Measurements from ENCODE around the gene HEPACAM2.

- RRBS = no CpG with 5 or more reads among the region's 5 CpGs
Measured at GRCh38 chr7:92061037-92061458, 73.2 kb downstream of the CYP51A1 start.

DNA sequence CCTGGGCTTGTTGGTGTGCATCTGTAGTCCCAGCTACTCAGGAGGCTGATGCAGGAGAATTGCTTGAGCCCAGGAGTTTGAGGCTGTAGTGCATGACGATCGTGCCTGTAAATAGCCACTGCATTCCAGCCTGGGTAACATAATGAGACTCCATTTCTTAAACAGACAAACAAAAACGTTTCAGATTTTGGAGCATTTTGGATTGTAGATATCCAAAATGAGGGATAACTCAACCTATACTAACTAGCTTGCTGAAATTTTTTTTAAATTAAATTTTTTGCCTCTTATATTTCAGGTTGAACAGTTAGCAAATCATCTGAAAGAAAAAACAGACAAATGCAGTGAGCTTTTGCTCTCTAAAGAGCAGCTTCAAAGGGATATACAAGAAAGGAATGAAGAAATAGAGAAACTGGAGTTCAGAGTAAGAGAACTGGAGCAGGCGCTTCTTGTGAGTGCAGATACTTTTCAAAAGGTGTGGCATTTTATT, 64.5 kb downstream of the CYP51A1 start:
- RRBS = no CpG with 5 or more reads among the region's 4 CpGs

DNA sequence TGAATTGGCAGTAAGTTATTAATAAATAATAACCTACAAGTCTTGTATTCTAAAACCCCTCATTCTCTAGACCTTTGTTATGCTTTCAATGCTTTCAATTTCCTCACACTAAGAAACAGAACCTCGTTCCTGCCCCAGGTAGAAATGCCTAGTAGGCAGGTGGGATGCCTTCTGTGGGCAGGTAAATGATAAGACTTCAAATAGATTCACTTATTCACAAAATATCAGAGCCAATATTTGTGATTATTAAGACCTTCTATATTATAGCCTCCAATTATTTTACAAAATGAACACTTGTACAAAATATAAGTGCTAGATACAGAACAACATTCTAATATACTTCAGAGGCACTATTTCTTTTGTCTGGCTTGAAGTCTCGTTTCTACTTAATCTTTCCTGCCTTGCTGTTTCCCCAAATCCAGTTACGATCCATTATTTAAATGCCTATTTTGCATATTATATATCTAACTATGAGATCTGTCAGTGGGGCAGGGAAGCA, 7.4 kb downstream of the KRIT1 start:
- RRBS = no CpG with 5 or more reads among the region's 3 CpGs

- RRBS = no CpG with 5 or more reads among the region's 10 CpGs
Measured at GRCh38 chr7:92380850-92381689, 66.2 kb upstream of the GATAD1 start.

DNA sequence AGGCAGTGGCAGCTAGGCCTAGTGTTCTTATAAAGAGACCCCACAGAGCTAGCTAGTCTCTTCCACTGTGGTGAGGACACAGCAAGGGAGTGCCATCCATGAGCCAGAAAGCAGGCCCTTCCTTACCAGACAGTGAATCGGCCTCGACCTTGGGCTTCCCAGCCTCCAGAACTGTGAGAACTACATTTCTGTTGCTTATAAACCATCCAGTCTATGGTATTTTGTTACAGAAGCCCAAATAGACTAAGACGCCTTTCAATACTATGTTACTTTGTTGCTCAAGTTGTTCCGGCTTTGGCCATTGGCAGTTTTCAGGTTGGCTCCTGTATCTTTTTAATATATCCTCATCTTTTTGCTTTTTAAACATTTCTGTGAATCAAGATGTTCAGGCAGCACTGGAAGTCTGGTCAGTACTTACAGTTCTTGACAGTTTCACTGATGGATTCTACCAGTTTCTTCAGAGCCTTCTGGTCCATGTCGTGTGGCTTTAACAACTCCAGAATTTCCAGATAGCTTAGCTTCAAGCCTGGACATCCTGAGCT, 28.9 kb downstream of the RBM48 start:
- RRBS = no CpG with 5 or more reads among the region's 5 CpGs

GRCh38 chr7:92613878-92614387, 23.7 kb upstream of the FAM133B start:
- RRBS = no CpG with 5 or more reads among the region's 2 CpGs

DNA sequence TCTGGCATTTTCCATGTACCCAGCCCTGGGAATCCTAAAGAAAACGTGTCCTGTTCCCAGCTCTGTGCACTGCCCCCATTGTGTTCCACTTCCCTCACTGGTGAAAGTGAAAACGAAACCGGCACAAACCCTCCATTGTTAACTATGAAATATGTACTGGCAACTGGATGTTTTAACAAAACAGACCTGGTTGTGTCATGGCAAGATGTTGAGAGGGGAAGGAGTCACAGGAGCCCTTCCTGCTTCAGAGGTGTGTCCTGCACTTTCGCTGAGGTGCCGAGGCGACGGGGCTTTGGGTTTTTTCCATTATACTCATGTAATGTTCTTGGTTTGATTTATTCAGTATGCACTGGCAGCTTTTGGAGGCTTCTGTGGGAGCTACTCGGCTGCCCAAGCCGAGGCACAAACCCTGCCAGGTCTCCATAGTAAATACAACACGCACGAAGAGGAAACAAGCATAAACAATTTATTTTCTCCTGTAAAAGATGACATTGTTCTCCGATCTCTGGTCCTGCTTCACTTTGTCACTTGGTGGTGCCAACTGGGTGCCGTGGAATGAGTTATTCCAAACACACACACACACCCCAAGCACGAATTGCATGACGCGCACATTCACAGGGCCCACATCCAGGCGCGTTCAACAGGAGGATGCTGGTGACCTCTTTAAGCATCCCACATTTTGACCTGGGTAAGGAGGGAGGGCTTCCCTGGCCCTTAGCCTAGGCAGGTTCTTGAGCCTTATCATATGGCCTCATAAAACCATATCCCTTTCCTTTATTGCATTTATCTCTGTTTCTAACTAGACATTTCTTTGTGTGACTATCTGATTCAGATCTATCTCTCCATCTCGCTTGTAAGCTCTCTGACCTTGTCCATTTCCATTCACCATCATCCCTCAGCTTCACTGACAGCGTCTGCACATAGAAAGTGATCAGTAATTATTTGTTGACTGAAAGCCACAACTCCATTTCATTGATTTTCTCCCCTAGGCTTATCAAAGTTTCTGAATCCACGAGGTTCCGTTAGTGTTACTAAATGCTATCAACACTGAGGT, 118.0 kb downstream of the CDK6 start:
- RRBS = no CpG with 5 or more reads among the region's 22 CpGs

- RRBS = no CpG with 5 or more reads among the region's 4 CpGs
Measured at GRCh38 chr7:92798621-92799463, 37.5 kb downstream of the CDK6 start.

DNA sequence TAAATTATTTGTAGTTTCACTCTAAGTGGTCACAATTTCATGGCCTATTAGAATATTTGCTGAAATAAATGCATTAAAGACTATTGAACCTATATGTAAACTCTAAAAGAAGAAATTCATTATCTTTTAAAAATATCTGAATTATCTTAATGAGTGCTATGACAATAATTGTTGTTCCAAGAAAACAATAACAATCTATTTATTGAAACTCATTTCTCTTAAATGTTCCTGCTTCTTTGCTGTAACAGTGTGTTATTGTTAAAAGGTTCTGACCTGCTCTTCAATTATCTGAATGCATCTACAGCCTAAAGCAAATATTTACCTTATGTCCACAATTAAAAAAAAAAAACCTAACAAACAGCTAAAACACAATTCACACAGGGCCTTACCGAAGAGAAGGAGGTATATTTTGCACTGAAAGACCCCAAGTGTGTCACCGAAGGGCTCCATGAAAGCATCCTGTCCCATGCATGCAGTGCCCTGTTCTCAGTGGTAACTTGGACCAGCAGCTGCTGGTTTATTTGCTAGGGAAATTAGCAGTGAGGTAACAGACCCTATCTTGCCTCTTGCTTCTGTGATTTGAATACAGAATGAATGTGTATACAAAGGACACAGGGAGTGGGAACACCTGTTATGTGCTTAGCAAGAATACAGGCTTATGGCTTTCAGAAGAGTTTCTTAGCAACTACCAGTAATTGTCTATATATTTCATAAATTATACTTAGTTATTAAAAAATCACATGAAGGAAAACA, at the start of gene HEPACAM2:
HEPACAM2 (minus strand) TSS at position 491 of the 753 bp plus-strand sequence.
- RRBS = no CpG with 5 or more reads among the region's 2 CpGs

GRCh38 chr7:93232731-93233105, 552 bp downstream of the VPS50 start:
- RRBS = no CpG with 5 or more reads among the region's 7 CpGs

DNA sequence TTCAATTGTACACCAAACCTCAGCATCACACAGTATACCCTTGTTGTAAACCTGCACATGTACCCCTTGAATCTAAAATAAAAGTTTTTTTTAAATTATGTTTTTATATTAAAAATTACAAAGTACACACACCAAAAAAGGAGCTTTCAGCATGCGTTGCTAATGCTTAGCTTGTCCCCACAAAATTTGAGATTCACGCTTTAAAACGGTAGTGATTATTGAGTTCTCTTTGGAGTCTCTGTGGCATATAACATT, 124.3 kb downstream of the TFPI2 start:
- RRBS = no CpG with 5 or more reads among the region's 3 CpGs

DNA sequence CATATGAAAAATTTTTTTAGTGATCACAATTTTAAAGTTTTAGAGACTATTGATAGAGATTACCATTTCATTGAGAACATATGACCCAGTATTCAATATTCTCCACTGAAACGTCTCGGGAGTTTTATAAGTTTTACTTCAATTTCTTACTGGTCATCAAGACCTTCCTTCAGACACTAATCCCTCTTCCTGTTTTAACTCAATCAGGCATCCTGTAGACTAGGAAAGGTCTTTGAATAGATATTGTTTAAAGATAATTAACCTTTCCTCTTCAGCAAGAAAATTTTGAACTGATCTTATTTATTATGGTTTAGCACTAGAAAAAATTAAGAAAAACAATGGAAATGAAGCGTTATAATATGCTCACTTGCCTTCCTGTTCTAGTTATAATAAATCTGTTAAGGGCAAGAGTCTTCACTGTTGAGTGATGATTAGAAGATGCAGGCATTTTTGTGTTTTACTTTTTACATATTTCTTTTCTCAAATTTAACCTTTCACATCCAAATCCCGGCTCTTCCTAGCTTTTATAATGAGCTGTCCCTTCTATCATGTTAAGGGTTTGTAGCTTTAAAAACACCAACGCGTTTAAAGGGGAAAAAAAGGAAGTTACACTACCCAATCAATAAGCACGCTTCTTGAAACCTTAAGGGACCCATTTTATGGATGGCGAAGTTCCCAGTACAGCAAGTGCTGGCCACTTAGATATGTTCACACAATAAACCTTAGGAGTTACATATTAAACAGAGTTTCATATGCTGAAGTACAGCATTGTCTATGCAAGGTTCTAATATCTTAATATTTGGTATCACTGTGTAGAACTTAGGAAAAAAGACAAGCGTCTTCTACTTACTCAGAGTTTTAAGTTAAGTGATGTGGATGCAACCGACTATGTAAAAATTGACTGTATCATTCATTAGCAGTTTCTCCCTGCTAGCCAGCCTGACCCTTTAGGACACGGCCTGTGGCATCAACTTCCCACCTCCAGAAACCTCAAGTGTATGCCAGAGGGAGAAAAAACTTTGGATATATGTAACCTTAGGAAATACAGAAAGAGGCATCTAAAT, 1.6 kb downstream of the GNG11 start:
- RRBS = no CpG with 5 or more reads among the region's 11 CpGs

- RRBS = no CpG with 5 or more reads among the region's 14 CpGs
Measured at GRCh38 chr7:94003479-94004038, 596 bp downstream of the BET1 start.

- RRBS = no CpG with 5 or more reads among the region's 6 CpGs
Measured at GRCh38 chr7:94004602-94005007, 450 bp upstream of the BET1 start.

DNA sequence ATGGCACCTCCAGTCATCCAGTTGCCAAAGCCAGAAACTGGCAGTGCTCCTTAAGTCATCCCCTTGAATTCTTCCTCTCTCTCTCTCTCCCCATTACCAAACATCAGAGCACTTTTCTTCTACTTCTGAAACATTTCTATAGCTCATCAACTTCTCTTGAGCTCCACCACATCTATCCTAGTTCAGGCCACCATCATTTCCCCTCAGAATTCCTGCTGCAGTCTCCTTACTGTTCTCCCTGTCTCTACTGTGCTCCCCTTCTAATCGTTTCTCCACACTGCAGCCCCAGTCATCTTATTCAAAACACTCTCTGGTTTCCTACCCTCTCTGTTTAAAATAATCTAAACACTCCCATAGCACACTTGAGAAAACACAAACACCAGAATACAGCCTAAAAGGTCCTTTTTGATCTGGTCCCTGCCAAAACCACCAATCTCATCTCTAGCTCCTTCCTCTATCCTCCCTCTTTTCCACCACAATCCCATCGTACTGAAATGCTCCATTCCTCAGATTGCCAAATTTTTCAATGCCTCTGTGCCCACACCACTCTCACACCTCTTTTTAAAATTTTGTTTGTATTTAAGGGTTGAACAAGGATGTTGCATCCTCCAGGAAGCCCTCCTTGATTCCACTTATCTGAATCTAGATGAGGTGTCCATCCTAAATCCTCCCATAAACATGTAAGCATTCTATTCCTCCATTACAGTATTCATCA, 4.8 kb upstream of the COL1A2 start:
- RRBS = no CpG with 5 or more reads among the region's 2 CpGs

- RRBS = no CpG with 5 or more reads among the region's 3 CpGs
Measured at GRCh38 chr7:94419258-94419760, 24.6 kb downstream of the COL1A2 start.

- RRBS = no CpG with 5 or more reads among the region's 3 CpGs
Measured at GRCh38 chr7:94430062-94430891, 35.6 kb downstream of the COL1A2 start.